ENCODE measurements around the genes RPS28, KANK3, MARCHF2, ADAMTS10, OR2Z1, OR1M1 and OLFM2.

DNA sequence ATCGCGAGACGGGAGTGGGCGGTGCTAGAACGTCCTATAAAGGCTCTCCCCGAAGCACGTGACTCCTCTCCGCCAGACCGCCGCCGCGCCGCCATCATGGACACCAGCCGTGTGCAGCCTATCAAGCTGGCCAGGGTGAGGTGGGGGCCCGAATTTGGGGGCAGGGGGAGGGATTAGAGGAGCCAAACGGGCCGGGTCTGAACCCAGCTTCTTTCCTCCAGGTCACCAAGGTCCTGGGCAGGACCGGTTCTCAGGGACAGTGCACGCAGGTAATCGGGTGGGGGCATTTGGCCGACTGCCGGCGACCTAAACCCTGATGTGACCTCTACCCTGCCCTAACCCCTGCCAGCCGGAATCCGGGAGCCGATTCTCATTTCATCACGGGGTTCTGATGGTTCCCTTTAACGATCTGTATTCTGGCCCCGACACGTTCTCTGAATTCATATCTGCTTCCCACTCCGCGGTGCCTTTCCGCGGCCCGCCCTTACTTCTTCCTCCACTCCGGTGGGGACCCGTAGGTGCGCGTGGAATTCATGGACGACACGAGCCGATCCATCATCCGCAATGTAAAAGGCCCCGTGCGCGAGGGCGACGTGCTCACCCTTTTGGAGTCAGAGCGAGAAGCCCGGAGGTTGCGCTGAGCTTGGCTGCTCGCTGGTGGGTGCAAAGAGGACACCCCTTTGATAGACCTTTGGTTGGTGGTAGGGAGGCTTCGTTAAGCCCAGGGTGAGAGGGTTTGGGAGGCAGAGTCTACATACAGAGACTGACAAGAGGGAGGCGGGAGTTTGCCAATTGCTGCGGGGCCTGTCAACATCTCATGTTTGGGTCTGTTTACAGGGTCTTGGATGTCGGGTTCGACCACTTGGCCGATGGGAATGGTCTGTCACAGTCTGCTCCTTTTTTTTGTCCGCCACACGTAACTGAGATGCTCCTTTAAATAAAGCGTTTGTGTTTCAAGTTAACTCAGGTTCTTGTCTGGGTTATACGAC is at the start of gene RPS28:
TSS of gene RPS28 (plus strand) at position 62 of the 989 bp plus-strand sequence.
- PRO-cap, result bidirectional peak, plus-strand start at position 66 of the sequence, minus-strand start outside the sequence; unidirectional peak, plus-strand start at position 384 of the sequence
- RRBS, 2 experiments, result under 1 to 3% methylated on average over 7 to 12 of the region's 62 CpGs

DNA sequence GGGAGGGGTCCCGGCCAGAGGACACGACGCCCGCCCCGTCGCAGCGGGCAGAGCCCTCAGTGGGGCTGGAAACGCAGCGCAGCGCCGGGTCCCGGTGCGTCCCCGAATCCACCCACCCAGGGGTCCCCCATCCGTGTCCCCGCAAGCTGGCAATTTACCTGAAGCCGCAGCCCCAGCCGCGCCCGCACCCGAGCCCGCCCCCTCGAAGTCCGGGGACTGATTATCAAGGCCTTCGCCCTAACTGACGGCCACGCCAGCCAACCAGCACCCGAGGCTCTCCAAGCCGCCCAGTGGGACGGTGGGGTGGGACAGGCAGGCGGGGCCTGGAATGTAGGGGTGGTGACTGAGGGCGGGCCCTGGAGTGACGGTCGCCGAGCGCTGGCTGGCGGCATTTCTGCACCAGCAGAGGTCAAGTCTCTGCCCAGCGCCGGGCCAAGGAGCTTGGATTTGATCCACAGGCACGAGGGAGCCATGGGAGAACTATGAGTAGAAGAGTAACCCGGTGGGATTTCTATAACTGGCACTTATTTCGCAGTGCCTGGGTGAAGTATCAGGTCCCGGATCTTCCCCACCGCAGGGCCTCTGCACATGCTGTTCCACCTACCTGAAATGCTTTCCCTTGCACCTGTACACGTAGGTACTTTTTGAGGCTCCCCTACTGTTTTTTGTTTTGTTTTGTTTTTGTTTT is at the start of gene KANK3:
TSS of gene KANK3 (minus strand) at position 196 of the 688 bp plus-strand sequence.
- PRO-cap, result no peak
- RRBS, 2 experiments, result 2 to 5% methylated on average over 14 to 15 of the region's 45 CpGs

DNA sequence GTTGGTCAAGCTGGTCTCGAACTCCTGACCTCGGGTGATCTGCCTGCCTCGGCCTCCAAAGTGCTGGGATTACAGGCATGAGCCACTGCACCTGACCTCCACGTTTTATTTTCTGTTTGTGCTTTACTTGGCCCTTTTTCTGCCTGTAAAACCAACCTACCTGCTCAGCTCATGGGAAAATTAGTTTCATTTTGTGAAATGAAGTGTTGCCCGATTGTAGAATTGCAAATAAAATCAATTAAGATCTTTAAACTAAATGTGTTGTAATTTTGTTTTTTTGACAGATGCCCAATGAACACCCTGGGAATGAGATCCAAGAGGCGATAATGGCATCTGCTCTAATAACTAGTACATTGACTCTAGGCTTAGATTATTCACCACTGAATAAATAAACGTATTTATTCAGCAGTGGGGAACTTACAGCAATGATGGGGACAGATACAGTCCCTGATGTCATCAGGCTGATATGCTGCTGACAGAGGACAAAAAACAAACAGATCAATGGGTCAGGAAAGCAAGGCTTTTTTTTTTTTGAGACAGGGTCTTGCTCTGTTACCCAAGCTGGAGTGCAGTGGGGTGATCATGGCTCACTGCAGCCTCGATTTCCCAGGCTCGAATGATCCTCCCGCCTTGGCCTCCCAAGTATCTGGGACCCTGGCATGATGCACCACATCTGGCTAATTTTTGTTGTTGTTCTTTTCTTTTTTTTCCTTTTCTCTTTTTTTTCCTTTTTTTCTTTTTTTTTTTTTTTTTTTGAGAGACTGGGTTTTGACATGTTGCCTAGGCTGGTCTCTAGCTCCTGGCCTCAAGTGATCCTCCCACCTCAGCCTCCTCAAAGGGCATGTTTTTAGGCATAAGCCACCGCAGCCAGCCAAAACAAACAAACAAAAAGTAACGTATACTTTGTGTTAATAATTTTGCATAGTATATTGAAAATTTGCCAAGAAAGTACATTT is 2.0 kb upstream of the RAB11B start:
- PRO-cap, result no peak
- RRBS, 2 experiments, result no CpG with 5 or more reads among the region's 12 CpGs

- PRO-cap, result unidirectional peak, plus-strand start at chr19:8413367
- RRBS, 2 experiments, result 2 to 3% methylated on average over 28 to 38 of the region's 86 CpGs
These were observed at the start of gene MARCHF2 for GRCh38 chr19:8412827-8413735. Gene MARCHF2, plus strand, starts transcription at chr19:8413305.

GRCh38 chr19:8421680-8422570 is 8.8 kb downstream of the MARCHF2 start:
- PRO-cap, result no peak
- RRBS, 2 experiments, result 88 to 90% methylated on average over 3 of the region's 27 CpGs

DNA sequence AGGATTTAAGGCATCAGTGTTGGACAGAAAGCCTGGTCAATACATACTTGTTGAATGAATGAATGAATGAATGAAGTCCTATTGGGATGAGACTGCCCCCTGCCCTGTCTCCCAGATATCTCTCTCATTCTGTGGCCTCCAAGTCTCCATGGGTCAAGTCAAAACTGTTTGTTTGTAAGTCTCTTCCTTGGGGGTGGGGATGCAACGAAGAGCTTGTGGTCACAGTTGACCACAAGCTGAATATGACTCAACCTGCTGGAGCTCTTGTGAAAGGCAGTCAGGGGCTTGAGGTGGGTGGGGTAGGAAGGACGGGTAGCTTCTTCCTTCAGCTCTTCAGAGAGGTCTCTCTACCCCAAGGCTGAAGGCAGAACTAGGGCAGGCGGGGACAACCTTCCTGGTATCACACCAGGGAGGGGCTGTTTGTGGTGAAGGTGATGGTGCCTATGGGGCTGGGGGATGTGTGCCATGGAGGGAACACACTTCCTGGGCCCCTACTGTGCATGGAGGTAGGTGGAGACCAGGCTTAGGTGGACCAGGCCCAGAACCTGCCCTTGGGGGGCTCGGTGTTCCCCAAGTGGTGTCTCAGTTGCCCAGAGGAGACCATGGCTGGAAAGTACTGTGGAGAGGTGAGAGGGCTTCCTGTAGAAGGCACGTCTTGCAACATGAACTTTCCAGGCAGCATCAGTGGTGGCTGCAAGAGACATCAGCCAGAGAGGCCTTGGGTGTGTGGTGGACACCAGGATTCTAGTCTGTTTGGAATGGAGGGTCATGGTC is 8.0 kb downstream of the MYO1F start:
- PRO-cap, result no peak
- RRBS, 2 experiments, result no CpG with 5 or more reads among the region's 5 CpGs

GRCh38 chr19:8575335-8576168 is 1.7 kb downstream of the MYO1F start:
- PRO-cap, result no peak
- RRBS, 2 experiments, result no CpG with 5 or more reads among the region's 21 CpGs

DNA sequence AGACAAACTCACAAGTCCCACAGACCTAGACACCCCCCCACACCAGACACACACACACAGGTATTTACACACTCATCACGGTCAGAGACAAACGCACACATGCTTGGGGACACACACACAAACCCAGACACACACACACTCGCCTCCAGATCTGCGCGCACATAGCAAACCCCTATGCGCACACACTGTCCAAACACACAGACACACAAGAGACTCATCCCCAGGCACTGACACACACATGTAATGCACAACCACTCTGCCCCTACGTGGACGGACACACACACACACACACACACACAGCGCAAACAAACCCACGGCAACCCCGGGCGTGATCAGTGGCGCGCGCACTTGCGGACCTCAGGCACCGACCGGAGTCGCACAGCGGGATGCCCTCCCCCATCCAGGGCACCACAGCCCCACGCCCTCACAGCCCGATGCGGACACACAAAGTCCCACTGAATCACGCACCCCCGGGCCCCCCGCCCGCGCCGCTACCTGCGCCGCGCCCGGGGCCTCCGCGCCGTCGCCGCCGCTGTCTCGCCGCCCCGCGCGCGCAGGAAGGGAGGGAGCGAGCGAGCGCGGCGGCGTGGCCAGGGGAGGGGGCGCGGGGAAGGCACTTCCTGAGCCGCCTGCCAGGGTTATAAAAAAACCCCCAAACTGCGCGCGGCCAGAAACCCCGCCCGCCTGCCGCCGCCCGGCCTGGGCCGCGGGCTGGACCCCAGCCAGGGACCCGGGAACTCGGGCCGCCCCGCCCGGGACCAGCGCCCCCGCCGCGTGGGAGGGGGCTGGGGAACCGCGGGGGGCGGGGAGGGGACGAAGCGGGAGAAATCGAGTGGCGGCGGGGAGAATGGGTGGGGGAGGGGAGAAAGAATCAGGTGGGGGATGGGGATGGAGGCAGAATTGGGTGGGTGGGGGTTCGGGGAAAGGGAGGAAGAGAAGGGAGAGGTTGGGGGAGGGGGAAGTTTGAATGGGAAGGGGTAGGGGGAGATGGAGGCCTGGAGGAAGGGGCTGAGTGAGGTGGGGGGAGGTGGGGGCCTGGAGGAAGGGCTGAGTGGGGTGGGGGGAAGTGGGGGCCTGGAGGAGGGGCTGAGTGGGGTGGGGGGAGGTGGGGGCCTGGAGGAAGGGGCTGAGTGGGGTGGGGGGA is at the start of gene ADAMTS10:
TSS of gene ADAMTS10 (minus strand) at position 567 of the 1,144 bp plus-strand sequence.
- PRO-cap, result no peak
- RRBS, 2 experiments, result 2% methylated on average over 21 to 25 of the region's 82 CpGs

GRCh38 chr19:8721465-8721768 is at the start of gene OR2Z1:
Gene OR2Z1, plus strand, starts transcription at chr19:8721634.
- PRO-cap, result no peak
- RRBS, 2 experiments, result no CpG with 5 or more reads among the region's 2 CpGs

DNA sequence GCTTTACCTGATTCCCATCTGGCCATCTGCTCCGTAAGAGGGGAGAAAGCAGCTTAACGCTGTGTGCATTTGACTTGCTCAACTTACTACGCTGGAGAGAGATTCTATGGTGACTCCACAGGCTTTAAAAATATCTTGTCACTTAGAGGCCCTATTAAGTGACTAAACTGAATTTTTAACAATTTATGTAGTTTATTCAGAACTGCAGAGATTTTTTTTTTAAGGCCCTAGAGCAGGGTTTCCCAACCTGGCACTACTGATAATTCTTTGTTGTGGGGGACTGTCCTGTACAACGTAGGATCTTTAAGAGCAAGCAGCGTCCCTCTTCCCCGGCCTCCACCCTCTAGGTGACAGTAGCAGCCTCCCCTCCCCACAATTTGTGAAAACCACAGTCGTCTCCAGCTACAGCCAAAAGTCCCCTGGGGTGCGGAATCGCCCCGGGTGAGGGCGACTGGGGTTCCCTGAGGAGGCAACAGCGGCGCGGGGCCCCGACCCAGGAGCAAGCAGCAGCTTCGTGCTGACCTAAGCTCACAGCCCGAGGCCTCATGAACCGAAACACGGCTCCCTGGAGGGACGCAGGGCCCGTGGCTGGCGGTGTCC is 447 bp downstream of the ZNF558 start:
- PRO-cap, result no peak
- RRBS, 2 experiments, result 2% methylated on average over 4 of the region's 22 CpGs; no CpG with 5 or more reads in 1 of the 2 experiments

DNA sequence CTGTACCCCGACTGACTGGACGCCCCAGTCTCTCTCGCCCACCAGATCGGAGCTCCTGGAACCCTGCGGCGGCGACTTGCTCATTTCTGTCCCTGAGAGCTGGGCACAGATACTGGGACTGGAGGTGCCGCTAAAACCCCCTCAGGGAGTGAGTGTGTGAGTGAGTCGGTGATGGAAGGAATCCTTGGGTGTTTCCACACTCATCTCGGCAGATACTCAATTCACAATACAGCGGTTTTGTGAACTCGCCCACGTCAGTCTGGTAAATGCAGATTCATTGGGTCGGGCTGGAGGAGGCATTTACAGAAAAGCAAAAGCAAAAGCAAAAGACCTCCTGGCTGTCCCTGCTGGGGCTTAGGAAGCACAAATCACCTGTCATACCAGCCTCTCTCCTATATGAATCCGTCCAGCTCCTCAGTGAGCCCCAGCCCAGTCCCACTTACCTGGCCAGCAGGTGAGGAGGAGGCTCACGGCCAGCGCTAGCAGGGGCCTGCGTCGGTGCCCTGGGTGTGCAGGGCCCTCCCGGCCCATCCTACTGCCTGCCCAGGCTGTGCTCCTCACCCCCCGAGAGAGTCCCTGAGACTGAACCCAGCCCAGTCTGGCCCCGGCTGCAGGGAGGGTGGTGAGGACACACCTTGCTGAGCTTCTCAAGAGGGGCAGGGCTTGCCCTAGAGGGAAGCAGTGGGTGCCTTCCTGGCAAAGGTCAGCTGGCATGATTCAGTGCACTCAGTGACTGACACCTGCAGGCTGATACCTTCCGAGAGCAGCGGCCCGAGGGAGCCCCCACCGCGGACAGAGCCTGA is 76.8 kb upstream of the OR1M1 start:
- PRO-cap, result no peak
- RRBS, 2 experiments, result 61 to 72% methylated on average over 2 of the region's 27 CpGs

DNA sequence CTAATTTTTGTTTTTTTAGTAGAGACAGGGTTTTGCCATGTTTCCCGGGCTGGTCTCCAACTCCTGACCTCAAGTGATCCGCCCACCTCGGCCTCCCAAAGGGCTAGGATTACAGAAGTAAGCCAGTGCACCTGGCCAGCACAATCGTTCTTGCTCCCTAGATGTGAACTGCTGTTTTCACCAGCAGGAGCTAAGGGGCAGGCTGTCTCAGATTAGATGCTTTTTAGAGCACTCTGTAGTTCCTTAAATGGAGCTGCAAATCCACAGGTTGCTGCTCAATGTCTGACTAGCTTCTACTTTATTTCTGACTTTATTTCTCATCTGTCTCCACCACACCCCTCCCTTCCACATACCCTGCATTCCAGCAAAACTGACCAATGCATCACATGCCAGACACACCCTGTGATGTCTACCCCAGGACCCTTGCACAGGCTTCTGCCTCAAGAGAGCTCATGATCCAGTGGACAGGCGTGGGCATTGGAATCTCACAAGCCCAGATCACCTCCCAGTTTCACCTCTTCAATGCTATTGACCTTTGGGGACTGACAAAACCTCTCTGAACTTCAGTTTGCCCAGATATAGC is 36.5 kb upstream of the OR1M1 start:
- PRO-cap, result no peak
- RRBS, 2 experiments, result no CpG with 5 or more reads among the region's 5 CpGs

GRCh38 chr19:9086755-9087174 is at the start of gene OR1M1:
Gene OR1M1, plus strand, starts transcription at chr19:9087061.
- PRO-cap, result no peak
- RRBS, 2 experiments, result no CpG with 5 or more reads among the region's 2 CpGs

- PRO-cap, result no peak
- RRBS, 2 experiments, result no CpG with 5 or more reads among the region's 2 CpGs
These were observed 9.9 kb upstream of the ZNF561 start for GRCh38 chr19:9630954-9631318.

DNA sequence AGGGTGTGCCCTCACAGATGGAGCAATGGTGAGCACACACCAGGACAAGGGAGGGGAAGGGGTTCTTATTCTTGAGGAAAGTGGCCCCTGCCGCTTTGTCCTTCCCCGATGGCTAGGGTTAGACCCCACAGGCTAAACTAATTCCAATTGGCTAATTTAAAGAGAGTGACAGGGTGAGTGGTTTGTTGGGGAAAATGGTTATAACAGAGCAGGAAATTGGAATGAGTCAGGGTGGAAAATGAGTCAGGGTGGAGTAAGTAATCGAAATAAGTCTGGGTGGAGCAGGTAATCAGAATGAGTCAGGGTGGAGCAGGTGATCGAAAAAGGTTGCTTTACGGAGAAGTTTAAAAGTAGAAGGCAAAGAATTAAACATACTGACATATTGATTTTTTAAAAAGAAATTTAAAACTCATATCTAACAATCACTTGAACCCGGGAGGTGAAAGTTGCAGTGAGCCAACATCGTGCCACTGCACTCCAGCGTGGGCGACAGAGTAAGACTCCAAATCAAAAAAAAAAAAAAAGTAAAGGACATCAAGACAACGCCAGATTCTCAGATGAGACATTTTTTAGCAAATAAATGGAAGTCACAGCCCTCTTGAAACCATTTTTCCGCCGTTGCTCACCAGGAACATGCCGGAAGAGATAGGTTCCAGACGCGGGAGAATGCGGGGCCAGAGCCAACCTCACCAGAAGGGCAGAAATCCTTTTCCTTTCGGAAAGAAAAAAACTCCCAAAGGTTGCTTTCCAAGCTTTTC is 715 bp downstream of the ZNF562 start:
- PRO-cap, result no peak
- RRBS, 2 experiments, result no CpG with 5 or more reads among the region's 17 CpGs

- PRO-cap, result no peak
- RRBS, 2 experiments, result no CpG with 5 or more reads among the region's 7 CpGs
These were observed 34.3 kb upstream of the ZNF562 start for GRCh38 chr19:9708959-9709895.

- PRO-cap, result no peak
- RRBS, 2 experiments, result no CpG with 5 or more reads among the region's 14 CpGs
These were observed 17.4 kb downstream of the ZNF846 start for GRCh38 chr19:9750878-9751826.

- PRO-cap, result no peak
- RRBS, 2 experiments, result 3 to 7% methylated on average over 5 of the region's 23 CpGs
These were observed 768 bp downstream of the FBXL12 start for GRCh38 chr19:9818092-9818529.

GRCh38 chr19:9862840-9863368 is 27.8 kb downstream of the PIN1 start:
- PRO-cap, result no peak
- RRBS, 2 experiments, result no CpG with 5 or more reads among the region's 11 CpGs

GRCh38 chr19:9936155-9936848 is at the start of gene OLFM2:
Gene OLFM2, minus strand, starts transcription at chr19:9936515.
- PRO-cap, result no peak
- RRBS, 2 experiments, result 2% methylated on average over 39 to 46 of the region's 76 CpGs